ENCODE measurements around the genes PROK2 and GXYLT2.

GRCh38 chr3:71423097-71424031, 160.2 kb downstream of the FOXP1 start:
- PRO-cap = no peak

- PRO-cap = no peak
Observed at GRCh38 chr3:71437068-71438150, 146.1 kb downstream of the FOXP1 start.

DNA sequence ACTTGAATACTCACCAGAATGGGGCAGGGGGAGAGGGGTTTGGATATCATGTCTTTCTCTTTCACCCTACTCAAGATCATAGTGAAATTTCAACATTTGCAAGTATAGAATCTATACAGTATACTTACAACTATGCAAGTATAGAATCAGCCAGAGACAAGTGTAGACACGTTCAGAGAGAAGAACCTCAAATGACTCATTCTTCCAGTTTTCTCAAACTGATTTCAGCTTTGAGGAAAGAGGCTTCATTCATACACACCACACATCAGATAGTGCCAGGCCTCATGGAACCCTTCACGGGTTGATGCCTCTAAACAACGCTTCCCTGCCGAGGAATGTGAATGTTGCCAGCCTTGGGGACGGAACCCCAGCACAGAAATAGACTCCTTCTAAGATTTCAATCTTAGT, 135.8 kb downstream of the FOXP1 start:
- PRO-cap = no peak

DNA sequence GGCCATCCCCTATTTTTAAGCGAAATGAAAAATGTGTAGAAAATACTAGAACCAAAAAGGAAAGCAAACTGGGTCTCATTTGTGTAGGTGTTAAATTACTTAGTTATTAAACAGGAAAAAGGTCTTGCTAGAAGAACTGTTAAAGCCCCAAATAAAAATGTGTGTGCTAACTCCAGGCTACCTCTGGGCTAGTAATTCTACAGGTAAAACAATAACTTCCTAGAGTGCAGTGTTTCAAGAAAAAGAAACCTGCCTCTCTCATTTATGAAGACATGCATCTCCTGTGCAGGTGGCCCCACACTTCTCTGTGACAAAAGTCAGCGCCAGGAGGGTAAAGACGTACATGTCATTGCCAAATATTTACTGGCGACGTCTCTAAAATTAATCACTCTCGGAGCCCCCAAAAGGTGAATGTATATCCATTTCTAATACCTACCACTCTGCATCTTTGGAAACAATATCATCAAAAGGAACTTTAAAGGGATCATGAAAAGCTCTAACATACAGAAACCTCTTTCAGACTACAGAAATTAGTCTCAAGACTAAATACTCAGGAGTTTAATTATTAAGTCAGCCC, 131.7 kb downstream of the FOXP1 start:
- PRO-cap = no peak

GRCh38 chr3:71502013-71502427, 81.5 kb downstream of the FOXP1 start:
- PRO-cap = no peak

DNA sequence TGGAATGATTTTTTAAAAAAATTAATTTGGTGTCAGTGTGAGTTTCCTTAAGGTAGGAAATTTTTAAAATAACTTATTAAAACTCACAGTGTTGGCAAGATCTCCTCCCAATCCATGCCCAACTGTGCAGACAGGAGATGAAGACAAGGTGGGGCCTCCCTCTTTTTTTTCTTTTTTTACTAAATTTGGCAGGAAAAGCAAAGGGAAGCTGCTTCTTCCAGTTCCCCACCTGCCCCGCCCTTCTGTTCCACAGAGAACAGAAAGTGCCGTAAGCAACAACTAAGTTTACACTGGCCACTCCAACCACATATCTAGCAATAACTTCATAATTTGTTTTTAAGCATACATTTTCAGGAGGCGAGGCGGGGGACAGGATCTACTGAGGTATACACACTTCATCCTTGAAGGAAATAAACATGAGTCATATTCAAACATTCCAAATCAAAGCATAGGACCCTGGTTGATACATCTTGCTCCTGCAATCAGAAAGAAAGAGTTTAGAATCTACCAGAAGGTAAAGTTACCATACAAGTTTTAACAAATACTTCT, 50.9 kb downstream of the FOXP1 start:
- PRO-cap = no peak

GRCh38 chr3:71755224-71755557, 1.5 kb downstream of the GPR27 start:
- PRO-cap = no peak

GRCh38 chr3:71784615-71785715, at the start of gene PROK2:
TSS of gene PROK2 (minus strand) at chr3:71785148.
- PRO-cap = no peak

DNA sequence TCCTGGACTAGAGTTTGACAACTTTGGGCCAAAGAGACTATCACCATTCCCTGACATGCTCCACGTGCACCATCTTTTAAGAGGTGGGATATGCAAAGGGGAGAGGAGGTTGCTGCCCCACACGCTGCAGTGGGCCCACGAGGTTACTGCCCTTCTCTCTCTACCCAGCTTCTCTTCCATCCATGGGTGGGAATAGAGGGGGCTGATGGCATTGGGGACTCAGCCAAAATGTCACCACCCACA, 354.0 kb upstream of the PROK2 start:
- PRO-cap = no peak

- PRO-cap = no peak
Observed at GRCh38 chr3:72155305-72156252, 370.6 kb upstream of the PROK2 start.

GRCh38 chr3:72443585-72444690, 404.3 kb downstream of the SHQ1 start:
- PRO-cap = no peak

- PRO-cap = no peak
Observed at GRCh38 chr3:72447371-72448147, 400.7 kb downstream of the SHQ1 start.

DNA sequence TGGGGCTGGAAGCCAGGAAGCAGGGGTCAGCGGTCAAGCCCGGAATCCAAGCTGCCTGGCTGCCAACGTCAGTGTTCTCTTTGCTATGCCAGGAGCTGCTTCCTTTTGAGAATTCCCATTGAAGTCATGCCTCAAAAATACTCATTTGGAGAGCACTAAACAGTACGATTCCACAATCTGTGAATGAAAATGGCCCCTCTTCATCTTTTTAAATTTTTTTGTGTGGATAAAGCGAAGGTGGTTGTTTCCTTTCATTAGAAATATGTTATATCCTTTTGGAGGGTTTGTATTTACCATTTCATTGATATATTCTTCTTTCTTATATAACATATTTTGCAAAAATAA, 386.3 kb downstream of the SHQ1 start:
- PRO-cap = no peak

DNA sequence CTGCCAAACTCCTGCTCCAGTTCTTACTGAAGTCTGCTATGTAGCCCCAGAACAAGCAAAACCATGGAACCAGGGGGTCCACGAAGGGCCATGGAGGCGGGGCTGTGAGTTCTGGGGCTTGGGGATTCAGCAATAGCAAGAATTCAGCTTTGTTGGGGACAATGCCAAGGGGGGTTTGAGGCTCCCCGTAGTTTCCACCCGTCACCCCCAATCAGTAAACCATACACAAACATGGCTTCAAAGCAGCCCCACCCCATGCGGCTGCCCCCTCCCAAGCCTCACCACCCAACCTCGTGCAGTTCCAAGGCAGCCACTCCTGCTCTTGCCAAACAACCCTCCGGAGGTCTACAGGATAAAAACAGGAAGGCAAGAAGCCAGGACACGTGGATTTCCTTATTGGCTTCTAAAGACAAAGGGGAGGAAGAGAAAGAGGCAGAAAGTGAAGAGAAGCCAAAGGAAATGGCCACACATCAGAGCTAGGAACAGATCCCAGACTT, 121.1 kb downstream of the SHQ1 start:
- PRO-cap = no peak

GRCh38 chr3:72746279-72746705, 102.0 kb downstream of the SHQ1 start:
- PRO-cap = no peak

DNA sequence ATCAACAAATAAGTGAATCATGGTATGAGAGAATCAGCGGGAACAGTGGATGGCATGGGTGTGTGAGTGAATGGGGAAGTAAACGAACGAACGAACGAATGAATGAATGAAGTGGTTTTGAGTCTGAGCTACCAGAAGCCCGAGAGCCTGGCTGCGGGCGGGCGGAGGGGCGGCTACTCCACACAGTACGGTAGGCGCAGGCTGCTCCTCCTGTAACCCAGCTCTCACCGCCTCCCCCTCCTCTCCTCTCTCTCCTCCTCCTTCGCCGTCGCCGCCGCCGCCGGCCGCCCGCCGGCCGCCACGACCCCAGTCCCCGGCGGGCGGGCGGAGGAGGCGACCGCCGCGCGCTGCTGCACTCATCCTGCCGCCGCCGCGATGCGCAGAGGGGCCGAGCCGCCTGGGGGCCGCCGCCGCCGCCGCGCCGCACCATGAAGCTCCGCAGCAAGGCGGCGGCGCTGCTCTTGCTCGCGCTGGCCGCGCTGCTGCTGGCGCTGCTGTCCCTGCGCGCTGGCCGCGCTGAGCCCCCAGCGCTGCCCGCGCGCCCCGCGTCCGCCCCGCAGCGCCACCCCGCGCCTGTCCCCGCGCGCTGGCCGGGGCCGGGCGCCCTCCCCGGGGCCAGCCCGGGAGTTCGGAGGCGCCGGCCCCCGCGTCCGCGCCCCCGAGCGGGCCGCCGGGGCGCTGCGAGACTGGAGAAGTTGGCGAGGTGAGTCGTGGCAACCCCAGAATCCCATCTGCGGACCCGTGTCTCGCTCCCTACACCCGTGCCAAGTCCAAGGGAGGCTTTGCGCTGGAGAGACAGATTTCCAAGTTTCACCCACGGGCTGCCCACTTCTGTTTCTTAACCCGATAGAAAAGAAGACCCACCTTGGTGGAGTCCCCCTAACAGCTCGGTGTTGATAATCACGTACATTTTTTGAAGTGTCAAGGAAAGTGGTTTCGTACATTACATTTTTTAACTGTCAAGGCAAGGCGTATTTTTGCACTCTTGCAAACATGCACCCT, at the start of gene GXYLT2:
GXYLT2 (plus strand) TSS at position 241 of the 1,002 bp plus-strand sequence.
- PRO-cap = unidirectional peak, plus-strand start at position 309 of the sequence

DNA sequence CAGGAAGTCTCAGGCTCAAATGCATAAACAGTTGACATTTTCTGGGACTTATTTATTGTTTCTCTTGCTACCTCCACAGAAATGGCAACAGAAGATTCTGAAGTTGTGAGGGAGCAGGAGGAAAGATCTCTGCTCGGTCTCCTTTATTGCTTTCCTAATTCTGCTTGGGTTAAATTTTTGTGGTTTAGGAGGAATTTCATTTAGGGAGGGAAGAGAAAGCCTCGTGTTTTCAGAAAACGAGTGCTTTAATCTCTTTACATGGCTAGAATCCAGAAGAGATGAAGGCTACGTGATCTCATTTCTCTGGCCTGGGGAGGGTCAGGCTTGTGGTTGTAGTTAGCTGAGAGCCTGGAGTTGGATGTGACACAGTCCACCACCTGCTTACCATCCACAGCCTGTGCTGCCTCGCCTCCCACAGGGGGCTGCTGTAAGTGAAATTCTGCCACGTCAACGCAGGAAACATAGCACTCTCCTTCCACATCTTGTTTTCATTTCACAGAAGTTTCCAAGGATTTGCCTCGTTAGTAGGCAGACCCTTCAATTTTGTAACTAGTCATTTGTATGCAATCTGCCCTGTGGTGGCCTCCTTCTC, 3.2 kb downstream of the GXYLT2 start:
- PRO-cap = no peak

DNA sequence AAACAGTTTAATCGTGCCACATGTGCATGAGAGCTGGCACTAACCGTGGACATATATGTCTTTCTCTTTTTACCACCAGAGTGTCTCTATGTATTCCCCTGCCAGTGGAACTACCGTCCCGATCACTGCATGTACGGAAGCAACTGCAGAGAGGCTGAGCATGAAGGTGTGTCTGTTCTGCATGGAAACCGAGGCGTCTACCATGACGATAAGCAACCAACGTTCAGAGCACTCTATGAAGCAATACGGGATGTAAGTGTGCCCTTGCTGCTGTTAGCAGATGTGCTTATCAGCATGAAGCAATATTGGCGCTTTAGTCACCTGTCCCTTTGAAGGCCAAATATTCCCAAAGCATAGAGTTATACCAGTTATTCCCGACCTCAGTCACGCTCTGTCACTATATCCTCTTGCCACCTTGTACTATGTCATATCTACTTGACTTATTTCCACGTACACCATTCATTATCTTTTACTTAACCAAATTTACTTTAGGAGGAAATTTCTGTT, 29.1 kb upstream of the PPP4R2 start:
- PRO-cap = no peak

DNA sequence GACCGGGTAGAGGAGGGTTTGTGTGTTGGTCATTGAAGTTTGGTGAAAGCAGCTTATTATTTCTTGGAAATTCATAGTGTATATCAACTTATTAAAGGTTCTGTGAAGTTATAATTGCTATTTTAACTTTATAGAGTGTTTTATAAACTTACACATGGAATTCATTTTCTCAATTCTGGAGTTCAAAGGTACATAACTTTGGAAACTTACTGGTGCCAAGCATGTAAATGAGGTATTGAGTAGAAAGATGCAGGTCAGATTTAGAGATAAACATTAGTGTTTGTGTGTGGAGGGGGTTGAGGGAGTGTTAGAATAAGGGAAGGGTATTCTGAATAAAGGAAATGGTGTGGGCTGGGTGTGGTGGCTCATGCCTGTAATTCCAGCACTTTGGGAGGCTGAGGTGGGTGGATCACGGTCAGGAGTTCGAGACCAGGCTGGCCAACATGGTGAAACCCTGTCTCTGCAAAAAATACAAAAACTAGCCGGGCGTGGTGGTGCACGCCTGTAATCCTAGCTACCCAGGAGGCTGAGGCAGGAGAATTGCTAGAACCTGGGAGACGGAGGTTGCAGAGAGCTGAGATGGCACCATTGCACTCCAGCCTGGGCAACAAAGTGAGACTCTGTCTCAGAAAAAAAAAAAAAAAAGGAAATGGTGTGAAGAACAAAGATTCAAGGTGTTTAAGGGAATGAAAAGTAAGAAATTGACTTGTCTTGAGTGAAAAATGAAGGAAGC, 2.0 kb upstream of the EBLN2 start:
- PRO-cap = no peak

DNA sequence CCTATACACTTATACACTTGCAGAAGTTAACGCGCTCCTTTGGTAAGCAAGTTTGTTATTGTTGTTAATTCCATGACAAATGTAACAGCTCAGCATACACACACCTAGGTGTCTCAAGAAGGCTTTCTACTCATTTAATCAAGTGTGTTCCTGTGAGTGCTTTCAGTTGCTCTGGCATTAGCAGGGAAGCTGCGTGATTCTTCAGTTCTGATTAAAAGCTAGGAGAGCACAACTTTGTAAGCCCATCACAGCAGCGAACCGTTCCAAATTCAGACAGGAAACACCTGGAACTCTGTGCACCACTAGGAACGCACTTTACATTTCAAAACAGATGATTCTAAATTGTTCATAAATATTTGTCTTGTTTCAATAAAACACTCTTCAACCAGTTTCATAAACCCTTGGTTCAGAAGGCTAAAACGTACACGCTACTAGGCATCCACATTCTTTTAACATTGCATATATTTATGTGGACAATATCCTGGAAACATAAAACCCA, 112.7 kb downstream of the PDZRN3 start:
- PRO-cap = no peak